H4 (cell line): Measurements from ENCODE around the genes FBN3, ACTL9 and UBL5.

GRCh38 chr19:8148925-8150267 lies at the start of gene FBN3:
Gene FBN3, minus strand, starts transcription at chr19:8149592.
- RAMPAGE, long total RNA, result no peak

- RAMPAGE, long total RNA, result no peak
These were observed 3.4 kb downstream of the CD320 start for GRCh38 chr19:8304663-8305187.

GRCh38 chr19:8333599-8334146 lies 9.4 kb downstream of the KANK3 start:
- RAMPAGE, long total RNA, result no peak

GRCh38 chr19:8366672-8367959 lies 3.2 kb downstream of the ANGPTL4 start:
- RAMPAGE, long total RNA, result no peak

GRCh38 chr19:8394789-8395296 lies 4.7 kb downstream of the RAB11B start:
- RAMPAGE, long total RNA, result no peak

GRCh38 chr19:8438167-8439066 lies 6.4 kb upstream of the HNRNPM start:
- RAMPAGE, long total RNA, result no peak

GRCh38 chr19:8478311-8479009 lies 24.0 kb downstream of the PRAM1 start:
- RAMPAGE, long total RNA, result no peak

DNA sequence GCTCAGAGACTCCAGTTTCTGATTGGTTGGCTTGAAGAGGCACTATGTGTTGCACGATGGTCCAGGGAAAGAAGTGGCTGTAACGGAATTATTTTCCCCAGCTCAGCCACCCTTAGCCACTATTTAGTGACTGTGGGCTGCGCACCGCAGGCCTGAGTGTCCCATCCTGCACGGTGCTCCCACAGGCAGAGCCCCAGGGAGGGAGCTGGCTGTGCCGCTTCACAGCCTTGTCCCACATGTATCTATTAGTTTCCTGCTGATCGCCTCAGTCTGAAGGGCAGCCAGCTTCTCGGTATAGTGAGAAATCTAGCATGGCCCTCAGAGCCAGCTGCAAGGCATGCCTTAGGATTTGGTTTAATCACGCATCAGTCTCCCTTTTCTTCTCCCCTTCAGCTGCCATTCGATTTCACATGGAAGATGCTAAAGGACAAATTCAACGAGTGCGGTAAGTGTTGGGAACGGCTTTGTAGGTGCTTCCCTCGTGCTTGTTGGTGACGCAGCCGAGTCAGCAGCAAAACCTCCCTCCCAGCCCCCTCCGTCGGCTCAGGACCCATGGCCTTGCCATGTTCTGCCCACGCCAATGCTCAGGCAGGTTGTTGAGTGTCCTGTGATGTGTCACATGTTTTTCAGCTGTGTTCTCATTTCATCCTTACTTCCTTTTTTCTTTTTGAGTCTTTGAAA lies 15.7 kb downstream of the PRAM1 start:
- RAMPAGE, long total RNA, result no peak

- RAMPAGE, long total RNA, result no peak
These were observed 14.7 kb downstream of the PRAM1 start for GRCh38 chr19:8487359-8488467.

GRCh38 chr19:8518608-8519148 lies 4.7 kb upstream of the ZNF414 start:
- RAMPAGE, long total RNA, result no peak

- RAMPAGE, long total RNA, result no peak
These were observed 12.5 kb upstream of the ZNF414 start for GRCh38 chr19:8526193-8527184.

DNA sequence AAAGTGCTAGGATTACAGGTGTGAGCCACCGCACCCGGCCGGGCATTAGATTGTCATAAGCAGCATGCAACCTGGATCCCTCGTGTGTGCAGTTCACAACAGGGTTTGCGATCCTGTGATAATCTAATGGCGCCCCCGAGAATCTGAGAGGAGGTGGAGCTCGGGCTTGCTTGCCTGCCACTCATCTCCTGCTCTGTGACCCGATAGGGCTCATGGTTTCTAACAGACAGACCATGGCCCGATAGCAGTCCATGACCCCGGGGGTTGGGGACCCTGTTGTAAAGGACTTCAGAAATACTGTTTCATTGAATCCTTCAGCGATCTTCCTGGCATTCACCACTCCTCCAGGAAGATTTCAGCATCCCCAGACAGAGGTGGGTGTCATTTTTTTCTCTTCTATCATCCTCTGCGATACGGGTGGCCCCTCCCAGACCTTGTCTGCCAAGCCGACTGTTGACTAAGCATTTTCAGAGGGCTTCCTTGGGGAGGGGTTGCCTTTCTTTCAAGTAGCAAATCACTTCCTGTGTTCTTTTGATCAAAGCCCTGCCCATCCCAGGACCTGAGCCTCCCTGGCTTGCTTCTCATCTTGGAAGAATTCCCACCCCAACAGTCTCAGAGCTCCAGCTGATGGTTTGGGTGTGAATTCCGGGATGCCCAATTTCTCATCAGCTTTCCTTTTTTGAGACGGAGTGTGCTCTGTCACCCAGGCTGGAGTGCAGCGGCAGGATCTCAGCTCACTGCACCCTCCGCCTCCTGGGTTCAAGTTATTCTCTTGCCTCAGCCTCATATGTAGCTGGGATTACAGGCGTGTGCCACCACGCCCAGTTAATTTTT lies 1.7 kb downstream of the MYO1F start:
- RAMPAGE, long total RNA, result no peak

GRCh38 chr19:8698690-8698921 lies at the start of gene ACTL9:
Gene ACTL9, minus strand, starts transcription at chr19:8698795.
- RAMPAGE, long total RNA, result no peak

DNA sequence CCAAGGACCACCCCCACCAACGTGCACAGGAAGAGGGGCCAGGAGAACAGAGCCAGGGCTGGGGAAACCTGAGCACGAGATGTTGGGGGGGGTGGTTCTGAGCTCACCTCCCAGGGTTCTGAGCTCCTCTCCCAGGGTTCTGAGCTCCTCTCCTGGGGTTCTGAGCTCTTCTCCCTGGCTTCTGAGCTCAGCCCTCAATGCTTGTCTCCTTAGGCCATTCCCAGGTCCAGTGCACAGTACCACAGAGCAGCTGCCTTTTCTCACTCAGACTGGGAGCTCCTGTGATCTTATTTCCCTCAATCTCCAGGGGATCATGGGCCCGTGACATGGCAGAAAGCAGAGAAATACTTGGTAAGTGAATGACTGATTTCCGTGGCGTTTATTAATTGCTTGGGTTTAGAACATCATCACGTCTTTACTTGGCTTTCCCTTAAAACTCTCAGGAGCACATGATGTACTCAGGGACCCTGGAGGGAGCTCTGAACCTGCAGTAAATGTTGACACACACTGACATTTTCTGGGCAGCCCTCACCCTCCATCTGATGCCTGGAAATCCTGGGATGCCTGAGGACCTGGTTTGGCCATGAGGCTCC lies 10.7 kb downstream of the ZNF558 start:
- RAMPAGE, long total RNA, result no peak

DNA sequence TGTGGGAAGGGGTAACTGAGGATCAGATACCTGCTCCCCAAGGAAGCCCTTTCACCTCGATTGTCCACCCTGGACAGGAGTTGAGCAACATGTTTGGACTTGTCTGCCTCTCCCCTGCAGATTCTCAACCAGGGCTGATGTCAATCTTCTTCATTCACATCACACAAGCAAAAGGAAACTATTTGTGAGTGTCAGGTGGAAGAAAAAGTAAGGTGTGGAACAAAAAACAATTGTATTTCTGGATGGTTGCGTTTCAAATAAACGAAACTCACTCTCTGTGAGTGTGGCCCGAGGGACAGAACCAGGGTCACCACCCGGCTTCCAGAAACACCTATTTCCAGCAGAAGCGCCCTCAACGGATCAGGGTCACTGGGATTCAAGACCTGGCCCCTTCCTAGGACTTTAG lies 47.1 kb upstream of the OR1M1 start:
- RAMPAGE, long total RNA, result no peak

DNA sequence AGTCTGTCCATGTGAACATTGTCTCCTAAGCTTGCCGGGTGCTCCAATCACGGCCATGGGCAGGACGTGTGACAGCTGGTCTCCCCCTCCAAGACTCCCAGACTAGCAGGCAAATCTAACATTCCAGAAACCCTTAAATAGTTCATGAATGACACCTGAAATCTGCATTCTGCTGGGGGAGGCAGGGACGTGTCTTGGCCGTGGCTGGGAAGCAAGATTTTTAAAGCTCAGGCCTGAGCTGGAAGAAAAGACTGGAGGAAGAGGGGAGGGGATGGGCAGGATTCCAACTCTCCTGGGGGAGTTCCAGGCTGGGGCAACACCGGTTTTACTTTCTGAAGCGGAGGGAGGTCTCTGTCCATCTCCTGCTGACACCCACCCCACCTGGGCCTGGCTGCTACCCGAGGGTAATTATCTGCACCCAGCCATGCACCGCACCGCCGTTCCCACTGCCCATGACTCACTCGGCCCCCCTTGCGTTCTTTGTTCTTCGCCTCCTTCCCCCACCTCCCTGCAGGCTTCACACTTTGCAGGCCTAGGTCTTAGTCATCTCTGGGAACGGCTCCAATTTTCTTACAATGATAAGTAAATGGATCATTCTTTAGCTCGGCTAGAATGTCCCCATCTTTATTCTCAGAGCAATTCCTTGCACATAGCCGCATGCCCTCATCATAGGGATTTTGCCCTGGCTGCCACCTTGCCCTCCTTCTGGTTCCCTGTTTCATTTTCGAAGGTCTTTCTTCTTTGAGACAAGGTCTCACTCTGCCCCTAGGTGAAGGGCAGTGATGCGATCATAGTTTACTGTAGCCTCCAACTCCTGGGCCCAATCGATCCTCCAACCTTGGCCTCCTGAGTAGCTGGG lies 11.3 kb upstream of the OR1M1 start:
- RAMPAGE, long total RNA, result no peak

- RAMPAGE, long total RNA, result no peak
These were observed 16.8 kb downstream of the ZNF266 start for GRCh38 chr19:9418511-9419081.

DNA sequence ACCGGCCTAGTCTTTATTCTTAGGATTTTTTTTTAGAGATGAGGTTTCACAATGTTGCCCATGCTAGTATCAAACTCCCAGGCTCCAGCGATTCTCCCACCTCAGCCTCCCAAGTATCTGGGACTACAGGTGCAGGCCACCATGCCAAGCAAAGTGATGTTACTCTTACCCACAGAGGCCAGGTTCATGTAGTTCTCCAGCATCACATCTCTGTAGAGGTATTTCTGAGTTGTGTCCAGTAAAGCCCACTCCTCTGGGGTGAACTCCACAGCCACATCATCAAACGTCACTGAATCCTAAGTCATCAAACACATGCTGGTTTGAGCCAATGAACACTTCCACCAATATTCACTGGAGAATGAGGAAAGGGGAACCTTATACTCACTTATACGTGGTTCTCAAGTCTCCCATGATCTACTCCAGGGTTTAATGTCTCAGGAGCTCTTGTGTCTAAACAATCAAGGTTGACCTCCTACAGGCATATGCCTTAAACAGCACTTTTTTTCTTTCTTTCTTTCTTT lies 17.0 kb downstream of the ZNF562 start:
- RAMPAGE, long total RNA, result no peak

DNA sequence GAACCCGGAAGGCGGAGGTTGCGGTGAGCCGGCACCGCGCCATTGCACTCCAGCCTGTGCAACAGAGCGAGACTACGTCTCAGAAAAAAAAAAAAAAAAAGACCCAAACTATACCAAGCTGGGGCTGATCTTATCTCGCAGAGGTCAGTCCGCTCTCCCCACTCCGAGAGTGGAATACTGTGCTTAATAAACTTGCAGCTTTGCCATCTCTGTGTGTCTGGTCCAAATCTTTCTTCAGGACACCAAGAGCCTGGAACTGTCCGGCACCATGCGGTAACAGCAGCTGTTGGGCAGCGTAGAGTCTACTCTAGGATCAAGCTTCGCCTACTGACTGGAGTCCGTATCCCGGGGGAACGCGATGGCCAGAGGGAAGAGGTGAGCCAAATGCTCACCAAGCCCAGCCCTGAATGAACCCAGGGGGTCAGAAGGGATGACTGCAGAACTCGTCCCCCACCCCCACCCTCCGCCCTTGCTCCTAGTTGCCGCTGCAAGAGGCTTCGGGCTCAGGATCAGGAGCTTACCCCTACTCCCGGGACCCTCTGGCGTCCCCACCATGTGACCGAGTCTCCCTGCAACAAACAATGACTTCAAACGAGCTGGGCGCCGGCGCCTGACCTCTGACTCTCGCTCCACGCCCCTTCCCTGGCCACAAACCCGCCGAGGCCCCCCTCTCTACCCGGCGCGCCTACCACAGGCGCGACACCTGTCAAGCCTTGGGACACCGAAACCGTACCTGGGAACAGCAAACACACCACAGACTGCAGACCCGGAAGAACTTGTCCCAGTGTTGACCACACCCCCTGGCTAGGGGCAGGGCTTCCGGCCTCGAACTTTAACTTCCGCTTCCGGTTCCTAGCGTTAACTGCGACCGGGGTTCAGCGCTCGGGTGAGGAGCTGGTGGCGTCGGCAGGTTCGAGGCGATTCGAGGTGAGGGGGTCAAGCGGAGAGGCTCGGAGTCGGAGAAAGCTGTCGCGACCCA lies at the start of gene UBL5:
UBL5 (plus strand) TSS at position 861 of the 979 bp plus-strand sequence.
- RAMPAGE, long total RNA, result start-site peak on the plus strand centred at position 872 of the sequence, 29 bp wide, 98 reads

- RAMPAGE, long total RNA, result no peak
These were observed 7.0 kb downstream of the RDH8 start for GRCh38 chr19:10020354-10020698.